H9 (cell line): ENCODE measurements around the genes PRPF4B, FAM217A, CDYL and RPP40.

GRCh38 chr6:3825563-3826878, 23.2 kb upstream of the FAM50B start:
- PRO-cap = no peak

GRCh38 chr6:3841096-3841378, 8.1 kb upstream of the FAM50B start:
- PRO-cap = no peak

DNA sequence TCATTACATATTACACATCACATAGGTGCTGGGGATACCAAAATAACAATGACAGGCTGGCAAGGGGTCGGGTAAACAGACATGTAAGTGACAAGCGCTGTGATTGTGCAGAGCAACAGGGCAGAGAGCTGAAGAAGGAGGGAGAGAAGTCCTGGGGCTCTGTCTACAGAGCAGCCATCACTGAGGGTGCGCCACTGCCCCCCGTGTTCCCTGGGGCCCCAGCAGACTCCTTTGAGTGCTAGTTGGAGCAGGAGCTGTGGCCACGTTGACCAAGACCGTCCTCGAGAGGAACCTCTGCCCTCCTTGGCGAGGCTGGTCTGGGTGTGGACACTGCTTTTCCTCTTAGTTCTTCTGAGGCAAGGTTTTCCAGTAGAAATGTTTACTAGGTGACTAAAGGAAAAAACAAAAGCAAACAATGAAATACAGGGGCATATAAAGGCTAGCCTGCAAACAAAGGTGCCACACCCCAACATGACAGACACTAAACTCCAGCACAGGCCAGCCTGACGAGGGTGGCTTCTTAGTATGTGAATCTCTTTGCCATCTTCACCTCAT, 38.9 kb downstream of the FAM50B start:
- PRO-cap = no peak

DNA sequence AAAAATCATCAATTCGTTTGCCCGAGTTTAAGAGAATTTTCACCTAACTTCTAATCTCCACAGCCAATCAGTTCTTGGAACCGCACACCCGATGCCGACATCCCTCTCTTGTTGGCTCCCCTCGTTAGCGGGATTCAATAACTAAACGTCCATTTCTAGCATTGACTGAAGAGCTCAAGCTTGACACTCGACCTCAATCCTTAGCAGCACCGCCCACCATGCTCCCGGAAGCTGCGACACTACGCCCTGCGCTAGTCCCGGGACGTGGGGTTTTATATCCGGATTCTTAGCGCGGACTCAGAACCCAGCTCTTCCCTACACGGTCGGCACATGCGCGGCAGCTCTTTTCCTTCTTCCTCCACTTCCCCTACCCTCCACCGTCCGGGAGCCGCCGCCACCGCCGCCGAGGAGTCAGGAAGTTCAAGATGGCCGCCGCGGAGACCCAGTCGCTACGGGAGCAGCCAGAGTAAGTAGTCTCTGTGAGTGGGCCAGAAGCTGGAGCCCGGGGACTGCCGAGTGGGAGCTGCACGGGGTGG, at the start of gene PRPF4B:
Gene PRPF4B (plus strand): TSS at position 300 of the 536 bp plus-strand sequence.
- PRO-cap = bidirectional peak, plus-strand start at position 414 of the sequence, minus-strand start at position 248 of the sequence

GRCh38 chr6:4078427-4079260, at the start of gene FAM217A:
Gene FAM217A, minus strand, starts transcription at chr6:4079137.
- PRO-cap = no peak

DNA sequence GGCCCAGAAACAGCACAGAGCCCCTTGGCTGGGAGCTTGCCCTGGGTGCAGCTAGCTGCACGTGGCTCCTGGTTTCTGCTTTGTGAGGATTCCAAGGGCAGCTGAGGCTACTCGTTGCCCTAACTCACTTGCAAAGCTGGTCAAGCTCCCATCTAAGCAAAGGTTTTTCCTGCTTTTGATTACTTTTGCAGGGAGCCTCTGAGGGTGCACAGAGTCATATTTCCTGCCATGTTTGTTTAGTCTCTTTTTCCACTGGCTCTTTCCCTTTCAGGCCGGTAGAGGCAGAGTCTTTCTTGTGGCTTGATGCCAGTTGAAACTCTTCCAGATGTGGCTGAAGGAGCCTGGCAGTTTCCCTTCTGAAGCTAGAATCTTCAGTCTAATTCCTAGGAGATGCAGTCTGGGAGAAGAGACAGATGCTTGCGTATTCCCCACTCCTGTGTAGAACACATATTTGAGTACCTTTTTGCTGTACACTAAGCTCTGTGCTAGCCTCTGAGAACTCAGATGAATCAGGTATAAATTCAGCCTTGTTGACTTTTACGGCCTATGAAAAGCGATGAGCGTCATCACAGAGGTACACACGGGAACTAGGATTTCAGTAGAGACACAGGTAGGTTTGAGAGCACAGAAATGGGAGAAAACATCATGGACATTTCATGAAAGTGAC, 118.6 kb upstream of the ECI2 start:
- PRO-cap = no peak

- PRO-cap = no peak
Observed at GRCh38 chr6:4460383-4461316, 315.6 kb upstream of the CDYL start.

- PRO-cap = no peak
Observed at GRCh38 chr6:4660932-4661318, 115.3 kb upstream of the CDYL start.

GRCh38 chr6:4775964-4777027, at the start of gene CDYL:
Gene CDYL, plus strand, starts transcription at chr6:4776404.
- PRO-cap = bidirectional peak, plus-strand start at chr6:4776428, minus-strand start at chr6:4776002; bidirectional peak, plus-strand start at chr6:4776931, minus-strand start at chr6:4776623

DNA sequence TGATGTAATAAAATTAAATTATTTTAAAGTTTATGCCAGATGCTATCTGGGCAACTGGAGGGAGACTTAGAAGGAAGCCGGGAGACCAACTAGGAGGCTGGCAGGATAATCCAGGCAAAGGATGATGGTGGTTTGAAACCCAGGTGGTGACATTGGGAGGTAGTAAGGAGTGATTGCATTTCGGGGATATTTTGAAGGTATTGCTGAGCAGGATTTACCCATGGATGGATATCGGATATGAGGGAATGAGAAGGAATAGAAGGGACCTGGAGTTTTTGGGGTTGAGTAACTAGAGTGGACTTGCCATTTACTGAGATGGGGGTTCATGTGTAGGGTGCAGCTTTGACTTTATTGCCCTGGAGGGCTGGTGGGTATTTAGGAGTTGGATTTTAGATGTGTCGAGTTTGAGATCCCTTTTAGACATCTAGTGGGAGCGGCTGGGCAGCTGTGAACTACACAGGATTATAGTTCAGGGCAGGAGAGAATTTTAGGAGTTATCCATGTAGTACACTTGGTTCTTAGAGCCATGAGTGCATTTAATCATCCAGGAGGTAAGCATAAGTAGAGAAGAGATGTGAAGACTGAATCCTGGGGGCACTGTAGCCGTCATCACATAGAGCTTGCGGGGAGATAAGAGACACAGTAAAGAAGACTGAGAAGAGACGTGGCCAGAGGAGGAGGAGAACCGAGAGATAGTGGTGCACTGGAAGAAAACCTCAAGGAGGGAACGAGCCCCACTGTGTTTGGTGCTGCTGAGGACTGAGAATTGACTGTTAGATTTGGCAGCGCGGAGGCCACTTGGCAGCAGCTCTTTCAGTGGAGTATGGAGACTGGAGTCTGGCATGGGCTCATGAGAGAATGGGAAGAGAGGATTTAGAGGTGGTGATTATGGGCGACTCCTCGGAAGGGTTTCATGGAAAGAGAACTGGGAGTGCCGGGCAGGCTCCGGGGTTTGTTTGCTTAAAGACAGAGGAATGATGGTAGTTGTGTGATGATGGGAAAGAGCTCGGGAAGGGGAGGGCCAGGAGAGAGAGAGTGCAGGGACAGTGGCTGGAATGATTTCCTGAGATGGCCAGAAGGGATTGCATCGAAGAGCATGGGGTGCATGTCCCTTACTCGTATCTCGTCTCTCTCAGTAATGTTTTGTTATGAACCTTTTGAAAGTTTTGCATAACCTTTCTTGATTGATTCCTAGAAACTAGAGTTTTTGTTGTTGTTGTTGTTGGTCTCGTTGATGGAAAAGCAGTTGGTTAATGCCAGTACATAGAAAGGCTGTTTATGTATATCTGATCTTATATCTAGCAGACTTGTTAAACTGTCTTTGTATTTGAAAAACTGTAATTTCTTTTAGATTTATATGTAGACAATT, 17.9 kb downstream of the CDYL start:
- PRO-cap = no peak

- PRO-cap = no peak
Observed at GRCh38 chr6:4816872-4817423, 40.7 kb downstream of the CDYL start.

DNA sequence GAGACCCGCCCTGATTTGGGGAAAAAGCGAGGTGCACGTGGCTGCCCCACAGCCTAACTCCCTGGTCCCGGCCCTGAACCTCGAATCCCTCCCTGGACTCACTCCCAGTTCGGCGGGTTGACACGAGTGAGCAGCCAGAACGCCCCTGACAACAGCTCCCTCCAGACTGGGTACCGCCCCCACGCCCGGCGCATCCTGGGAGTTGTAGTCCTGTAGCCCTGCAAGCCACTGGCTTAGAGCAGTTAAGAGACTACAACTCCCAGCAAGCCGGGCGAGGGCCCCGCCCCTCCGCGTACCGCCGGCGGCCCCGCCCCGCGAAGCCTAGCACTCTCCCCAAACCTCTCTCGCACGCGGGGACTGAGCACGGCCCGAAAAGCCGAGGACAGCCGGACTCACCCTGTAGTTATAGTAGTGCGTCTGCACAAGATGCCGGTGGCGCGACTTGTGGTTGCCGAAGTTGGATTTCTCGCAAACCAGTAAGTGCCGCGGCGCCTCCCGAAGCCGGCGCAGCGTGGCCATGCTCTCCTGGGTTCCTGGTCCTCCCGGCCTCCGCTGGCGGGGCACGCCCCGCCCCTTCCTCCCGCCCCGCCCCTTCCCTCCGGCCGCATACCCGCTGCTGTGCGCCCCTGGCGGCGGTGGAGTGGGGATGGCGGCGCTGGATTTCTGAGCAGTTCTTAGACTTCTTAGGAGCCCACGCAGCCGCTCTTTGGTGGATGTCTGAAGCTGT, at the start of gene RPP40:
Gene RPP40 (minus strand): TSS at position 554 of the 727 bp plus-strand sequence.
- PRO-cap = bidirectional peak, plus-strand start at position 336 of the sequence, minus-strand start at position 128 of the sequence; bidirectional peak, plus-strand start at position 635 of the sequence, minus-strand start at position 554 of the sequence

DNA sequence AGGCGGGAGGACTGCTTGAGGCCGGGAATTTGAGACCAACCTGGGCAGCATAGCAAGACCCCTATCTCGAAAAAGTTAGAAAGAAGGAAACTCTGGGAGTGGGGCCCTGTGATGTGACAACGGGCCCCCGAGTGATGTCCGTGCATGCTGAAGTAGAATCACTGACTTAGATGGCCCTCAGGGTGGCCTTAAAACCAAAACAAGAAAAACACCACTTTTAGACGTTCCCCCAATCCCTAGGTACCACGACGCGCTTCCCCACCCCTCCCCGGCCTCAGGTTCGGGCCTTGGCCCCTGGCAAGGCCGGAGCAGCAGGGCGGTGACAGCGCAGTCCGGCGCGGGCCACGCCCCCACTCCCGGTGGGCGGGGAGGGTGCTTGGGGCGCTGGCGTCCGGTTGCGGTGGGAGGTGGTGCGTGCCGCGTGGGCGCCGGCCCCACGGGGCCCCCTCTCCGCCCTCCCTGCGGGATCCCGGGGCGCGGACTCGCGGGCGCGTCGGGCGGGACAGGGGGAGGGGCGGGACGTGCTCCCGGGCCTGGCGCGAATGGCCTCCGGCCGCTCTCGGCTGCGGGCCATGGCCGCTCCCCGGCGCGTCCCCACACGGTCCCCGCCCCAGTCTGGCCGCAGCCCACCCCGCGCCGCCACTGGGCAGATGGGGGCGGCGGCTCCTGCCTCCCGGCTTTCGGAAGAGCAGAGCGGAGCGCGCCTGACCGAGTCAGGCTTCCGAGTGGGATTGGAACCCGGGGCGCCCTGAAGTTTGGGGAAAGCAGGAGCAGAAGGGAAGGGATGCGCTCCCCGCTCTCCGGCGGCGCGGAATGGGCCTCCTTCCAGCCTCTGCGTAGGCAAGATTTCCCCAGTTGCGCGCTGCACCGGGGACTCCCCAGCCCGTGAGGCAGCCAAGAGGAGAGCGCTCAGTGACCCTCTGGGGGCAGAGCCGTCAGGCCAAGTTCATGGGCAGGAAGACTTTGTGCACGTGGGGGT, 815 bp upstream of the PPP1R3G start:
- PRO-cap = no peak

DNA sequence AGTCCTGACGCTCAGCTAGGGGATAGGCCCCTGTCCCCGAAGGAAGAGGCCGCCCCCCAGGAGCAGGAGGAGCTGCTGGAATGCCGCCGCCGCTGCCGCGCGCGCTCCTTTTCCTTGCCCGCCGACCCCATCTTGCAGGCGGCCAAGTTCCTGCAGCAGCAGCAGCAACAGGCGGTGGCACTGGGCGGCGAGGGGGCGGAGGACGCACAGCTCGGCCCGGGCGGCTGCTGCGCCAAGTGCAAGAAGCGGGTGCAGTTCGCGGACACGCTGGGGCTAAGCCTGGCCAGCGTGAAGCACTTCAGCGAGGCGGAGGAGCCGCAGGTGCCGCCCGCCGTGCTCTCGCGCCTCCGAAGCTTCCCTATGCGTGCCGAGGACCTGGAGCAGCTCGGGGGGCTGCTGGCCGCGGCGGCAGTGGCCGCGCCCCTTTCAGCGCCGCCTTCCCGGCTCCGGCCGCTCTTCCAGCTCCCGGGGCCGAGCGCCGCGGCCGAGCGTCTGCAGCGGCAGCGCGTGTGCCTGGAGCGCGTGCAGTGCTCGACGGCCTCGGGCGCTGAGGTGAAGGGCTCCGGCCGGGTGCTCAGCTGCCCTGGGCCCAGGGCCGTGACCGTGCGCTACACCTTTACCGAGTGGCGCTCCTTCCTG, 608 bp downstream of the PPP1R3G start:
- PRO-cap = bidirectional peak, plus-strand start at position 461 of the sequence, minus-strand start at position 360 of the sequence

- PRO-cap = no peak
Observed at GRCh38 chr6:5119127-5119556, 34.0 kb downstream of the PPP1R3G start.

- PRO-cap = no peak
Observed at GRCh38 chr6:5685766-5686202, 320.9 kb downstream of the NRN1 start.

GRCh38 chr6:5764252-5764983, 242.3 kb downstream of the NRN1 start:
- PRO-cap = no peak

GRCh38 chr6:5764984-5765790, 241.5 kb downstream of the NRN1 start:
- PRO-cap = no peak

- PRO-cap = bidirectional peak, plus-strand start at chr6:5851157, minus-strand start at chr6:5851022
Observed at GRCh38 chr6:5850473-5851643, 155.9 kb downstream of the NRN1 start.

- PRO-cap = no peak
Observed at GRCh38 chr6:6591657-6592074, 3.1 kb downstream of the LY86 start.